AG09309 (cell line): ENCODE measurements around a stretch of chr3.

DNA sequence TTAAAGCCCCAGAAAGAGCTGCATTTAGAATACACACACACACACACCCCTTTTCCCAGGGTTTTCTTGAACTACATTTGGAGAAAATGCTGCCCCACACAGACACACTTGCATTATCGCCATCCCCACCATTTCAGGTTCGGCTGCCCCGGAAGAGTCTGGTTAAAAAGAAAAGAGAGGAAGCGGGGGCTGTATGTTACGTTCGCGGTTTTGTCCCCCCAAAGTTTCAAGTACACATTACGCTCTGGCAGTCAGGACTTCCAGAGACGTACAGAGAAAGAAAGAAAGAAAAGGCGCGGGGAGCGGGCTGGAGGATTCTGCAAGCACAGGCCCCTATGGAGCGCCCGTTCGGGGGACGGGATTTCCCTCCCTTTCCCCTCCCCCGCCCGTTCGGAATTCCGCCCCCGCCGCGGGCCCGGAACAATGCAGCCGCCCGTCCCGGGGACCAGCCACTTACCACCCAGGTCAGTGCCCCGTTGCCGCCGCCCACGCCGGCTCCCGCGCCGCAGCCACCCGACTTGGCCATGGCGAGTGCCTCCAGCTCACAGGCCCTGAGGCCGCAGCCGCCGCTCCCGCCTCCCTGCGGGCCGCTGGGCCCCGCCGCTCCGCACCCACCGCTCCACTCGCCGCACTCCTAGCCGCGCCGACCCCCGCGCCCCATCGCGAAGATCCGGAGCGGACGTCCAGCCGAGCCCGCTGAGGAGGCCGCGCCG is 779 bp downstream of the TOP2B start:
- RRBS: 2% methylated on average over 14 of the region's 64 CpGs

DNA sequence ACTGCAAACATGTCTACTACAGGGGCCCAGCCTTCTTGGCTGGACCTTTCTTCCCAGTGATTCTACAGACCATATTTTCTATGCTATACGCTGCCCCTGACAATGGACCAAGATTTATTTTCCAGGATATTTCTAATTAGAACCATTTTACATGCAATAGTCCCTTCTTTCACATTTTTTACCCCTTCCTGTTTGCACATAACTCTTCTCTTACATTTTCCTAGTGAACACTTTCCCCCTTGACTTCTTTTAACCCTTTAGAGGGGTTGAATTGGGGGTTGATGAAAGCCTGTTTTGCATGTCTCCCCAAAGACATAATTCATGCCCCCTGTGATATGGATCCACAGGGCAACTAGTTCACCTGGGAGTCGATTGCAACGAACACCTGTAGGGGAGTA is 342.1 kb downstream of the NEK10 start:
- RRBS: no CpG with 5 or more reads among the region's 3 CpGs

DNA sequence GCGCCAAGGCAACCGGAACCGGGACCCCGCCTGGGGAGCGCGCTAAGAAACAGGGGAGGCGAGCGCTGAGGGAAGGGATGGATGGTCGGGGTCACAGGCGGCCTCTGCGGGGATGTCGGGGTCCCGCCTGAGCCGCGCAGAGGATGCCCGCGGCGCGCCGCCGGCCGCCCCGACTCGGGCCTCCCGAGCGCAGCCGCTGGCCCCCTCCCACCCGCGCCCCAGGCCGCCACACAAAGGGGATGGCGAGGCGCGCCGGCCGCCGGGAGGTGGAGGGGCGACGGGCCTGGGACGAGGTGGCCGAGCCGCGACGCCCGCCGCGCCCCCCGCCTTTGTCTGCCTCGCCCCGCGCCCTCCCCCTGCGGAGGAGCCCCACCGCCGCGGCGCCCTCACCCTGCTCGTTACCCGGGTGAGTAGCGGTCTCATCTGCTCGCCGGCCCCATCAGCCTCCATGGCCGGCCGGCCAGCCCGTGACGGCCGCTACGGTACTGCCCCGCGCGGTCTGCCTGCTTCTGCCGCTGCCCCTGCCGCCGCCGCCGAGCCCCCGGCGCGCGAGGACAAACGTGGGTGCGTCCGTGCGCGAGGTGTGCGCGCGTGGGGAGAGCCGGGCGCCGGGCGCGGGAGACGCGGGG is 393 bp downstream of the SLC4A7 start:
- RRBS: 2% methylated on average over 31 of the region's 93 CpGs

DNA sequence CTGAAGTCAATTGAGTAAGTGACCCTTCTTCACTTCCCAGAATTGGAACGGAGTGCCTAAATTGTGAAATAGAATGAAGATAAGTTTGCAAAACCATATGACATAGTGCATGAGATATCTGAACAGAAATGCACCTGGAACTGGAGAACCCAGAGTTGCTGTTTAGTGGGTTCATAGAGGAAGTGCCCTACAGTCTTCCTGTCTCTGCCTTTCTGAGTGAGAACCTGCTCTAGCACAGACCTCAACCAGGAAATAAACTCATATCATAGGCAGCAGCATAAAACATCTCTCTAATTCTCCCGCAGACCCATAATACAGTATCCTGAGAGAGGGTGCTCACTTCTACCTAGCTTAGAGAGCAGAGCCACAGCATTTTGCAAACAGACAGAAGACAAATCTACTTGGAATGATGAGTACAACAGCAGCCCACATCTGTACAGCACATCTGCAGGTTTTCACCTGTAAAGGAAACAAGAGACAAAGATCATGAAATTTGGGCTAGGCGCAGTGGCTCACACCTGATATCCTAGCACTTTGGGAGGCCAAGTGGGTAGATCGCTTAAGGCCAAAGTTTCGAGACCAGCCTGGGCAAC is 82.7 kb downstream of the EOMES start:
- RRBS: no CpG with 5 or more reads among the region's 5 CpGs

DNA sequence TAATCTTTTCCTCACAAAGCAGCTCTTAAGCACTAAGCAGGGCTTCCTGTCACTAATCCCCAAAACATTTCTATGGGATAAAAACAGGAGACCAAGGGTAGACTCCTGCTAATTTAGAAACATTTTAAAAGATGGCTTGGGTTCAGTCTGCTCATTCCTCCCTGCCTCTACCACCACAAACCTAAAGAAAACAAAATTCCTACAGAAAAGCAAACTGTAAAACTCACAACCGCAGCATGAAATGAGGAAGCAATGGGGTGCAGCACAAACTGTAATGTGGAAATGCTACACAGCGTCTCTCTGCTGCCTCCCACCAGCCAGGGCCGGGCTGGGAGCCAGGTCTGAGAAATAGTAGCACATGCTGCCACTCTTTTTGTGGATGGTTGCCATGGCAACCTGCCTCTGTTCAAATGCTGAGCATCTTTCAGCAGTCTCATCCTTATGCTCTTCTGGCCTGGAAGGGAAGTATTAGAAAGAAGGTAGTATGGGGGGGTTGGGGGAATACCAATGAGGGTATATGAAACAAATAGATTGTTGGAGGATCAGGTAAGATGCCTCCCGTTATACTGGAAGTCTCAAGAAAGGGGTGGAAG is 55.4 kb downstream of the EOMES start:
- RRBS: no CpG with 5 or more reads among the region's 4 CpGs

DNA sequence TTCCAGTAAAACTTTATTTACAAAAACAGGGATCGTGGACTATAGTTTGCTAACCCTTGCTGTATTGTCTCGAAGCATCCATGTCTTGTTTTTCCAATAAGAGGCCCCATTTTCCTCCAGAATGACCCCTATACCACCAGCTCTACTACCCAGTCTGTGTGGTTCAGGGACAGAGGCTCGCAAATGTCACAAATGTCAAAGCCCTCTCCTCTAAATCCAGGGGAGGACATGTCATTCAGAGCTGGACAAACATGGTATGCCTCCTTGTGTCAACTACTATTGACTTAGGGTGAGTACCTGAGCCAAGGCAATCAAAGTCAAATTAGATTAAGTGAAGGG is 186.8 kb upstream of the EOMES start:
- RRBS: no CpG with 5 or more reads among the region's 3 CpGs

- RRBS: no CpG with 5 or more reads among the region's 1 CpG
These were observed 104.6 kb upstream of the CMC1 start for GRCh38 chr3:28136812-28137228.

DNA sequence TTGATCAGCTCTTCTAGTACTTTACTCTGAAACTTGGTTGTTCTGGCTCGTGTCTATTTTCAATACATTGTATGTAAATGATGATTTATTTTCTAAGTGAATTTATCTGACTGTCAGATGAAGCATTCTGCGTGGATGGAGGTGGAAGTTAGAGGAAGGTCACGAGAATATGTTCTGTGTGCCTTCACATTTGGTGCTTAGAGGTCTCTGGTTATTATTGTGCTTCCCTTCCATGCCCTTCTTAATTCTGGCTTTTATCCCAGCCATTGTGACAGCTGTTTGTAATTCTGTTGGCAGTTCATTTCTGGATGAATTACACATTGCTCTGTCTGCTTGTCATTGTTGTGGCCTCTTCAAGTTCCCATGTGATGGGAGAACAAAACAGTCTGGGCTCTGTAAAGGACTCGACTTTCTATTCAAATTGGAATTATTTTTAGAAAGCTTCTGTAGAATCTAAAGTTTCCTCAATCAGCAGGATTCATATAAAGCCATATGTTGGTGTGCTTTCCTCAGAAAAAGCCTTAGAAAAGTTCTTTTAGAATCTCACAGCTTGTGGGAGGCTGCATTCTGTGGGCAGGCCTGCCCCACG is 397.3 kb upstream of the AZI2 start:
- RRBS: no CpG with 5 or more reads among the region's 5 CpGs

- RRBS: no CpG with 5 or more reads among the region's 2 CpGs
These were observed 140.1 kb upstream of the RBMS3 start for GRCh38 chr3:29140757-29141210.

DNA sequence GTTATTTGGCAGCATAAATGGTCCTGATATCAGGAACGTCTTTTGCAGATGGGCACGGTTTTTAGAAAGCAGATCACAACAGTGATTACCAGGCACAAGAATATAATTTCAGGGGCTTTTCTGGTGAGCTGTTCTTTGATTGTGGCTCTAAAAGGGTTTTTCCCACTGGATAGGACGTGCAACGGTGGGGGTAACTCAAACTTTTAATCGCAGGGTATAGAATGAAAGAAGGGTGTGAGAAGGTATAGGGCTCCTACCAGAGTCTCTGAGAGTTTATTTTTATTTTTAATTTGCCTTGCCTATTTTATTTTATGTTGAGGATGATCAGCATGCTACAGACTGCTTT is 1.1 kb downstream of the RBMS3 start:
- RRBS: no CpG with 5 or more reads among the region's 5 CpGs

DNA sequence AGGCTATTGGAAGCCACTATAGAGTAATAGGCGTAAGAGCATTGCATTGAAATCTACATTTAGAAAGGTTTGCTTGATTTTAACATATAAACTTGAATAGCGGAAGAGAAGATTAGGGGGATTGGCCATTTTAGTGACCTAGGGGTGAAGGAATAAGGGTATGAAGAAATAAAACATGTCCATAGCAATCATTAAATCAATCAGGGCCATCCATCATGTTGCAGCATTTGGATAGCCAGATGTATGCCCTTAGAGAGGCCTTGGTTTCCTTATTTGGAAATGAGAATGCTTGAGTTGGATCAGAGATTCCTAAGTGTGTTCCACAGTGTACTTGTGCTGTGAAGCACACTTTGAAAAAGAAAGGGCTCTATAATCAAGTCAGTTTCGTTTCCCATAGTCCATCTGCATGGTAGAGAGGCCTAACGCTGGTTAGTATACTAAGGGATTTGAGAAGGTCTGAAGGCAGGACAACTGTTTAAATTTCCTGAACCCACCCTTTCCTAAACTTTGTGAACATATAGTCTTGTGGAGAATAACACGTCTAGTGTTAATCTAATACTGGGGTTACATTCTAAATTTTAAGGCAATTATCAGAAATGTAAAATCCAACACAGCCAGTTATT is 30.9 kb downstream of the RBMS3 start:
- RRBS: no CpG with 5 or more reads among the region's 5 CpGs

DNA sequence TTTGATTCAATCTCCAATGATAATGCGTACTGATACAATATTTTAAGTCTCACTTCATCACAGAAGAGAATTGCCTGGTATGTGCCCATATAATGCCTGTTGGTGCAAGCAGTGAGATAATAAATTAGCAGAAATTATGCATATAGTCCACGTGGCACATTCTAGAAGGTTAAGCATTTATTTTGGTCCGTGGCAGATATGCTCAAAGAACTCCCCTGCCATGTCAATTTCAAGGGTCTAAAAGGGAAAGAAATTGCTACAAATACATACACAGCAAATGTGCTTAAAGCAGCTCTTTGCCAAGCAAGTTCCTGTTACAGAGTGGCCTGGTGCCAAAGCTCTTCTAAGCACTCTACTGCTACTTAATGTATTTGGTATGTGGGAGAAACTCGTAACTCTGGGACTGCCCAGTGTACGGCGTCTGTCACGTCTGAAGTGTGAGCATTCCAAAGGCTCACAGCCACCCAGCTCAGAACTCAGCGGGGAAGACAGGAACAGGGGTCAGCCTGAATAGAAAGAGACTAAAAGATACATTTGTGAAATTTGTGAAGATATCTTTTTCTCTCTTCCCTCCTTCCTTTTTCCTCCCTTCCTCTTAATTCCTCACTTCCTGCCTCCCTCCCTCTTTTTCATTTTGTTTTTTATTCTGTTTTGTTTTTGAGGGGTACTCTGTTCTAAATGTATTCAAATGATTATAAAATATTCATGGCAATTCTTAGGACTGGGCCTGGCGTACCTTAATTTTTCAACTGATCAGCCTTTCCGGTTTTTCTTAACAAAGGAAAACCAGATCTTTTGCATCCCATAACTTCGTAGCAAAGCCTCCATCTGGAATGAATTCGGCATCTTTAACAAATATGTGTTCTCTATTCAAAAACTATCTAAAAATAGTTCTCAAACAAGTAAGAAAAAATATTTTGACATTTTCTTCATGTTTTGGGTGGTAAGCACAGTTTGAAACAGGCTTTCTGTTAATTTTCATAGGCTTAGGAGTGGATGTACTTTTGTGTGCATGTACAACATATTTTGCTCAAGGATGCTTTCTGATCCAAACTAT is 54.7 kb downstream of the RBMS3 start:
- RRBS: no CpG with 5 or more reads among the region's 12 CpGs

GRCh38 chr3:29381621-29382157 is 100.8 kb downstream of the RBMS3 start:
- RRBS: no CpG with 5 or more reads among the region's 1 CpG

DNA sequence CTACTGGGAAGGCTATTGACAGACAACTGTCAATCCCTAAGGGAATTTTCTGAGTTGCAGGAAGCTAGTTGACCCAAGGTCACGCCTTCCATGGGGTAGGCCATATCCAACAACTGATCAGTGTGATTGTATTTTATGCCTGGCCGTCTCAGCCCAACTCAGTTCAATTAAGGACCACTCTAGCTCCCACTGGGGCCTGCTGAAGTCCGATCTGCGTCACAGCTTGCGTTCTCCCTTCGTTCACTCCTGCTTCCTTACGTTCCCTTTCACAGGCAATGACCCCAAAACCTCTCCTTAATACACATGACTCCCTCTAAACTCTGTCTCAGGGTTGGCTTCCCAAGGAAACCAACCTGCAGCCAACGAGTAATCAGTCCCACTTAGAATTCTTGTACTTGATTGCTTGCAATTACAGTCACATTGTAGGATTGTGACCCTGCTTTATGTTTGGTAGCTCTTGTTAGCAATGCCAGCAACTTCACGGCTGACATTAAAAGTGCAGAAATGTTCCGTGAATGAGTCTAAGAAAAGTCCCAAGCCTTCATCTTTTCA is 428.1 kb downstream of the RBMS3 start:
- RRBS: no CpG with 5 or more reads among the region's 10 CpGs

- RRBS: no CpG with 5 or more reads among the region's 8 CpGs
These were observed 611.6 kb upstream of the TGFBR2 start for GRCh38 chr3:29994841-29995212.

DNA sequence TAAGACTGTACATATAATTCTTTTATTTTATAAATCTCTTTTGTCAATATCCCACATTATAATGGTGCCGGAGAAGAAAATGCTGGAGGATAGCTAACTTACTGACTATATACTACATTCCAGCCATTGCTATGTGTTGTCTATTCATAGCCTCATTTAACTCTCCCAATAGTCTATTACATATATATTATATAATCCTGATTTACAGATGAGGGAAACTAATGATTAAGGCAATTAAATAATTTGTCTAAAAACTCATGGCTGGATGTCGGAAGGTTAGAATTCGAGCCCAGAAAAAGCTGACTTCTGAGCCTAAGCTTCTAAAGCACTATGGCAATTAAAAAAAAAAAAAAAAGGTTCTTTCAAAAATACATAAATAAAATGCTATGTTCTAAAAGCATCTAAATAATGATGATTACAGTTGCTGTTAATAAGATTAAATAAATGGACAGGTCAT is 318.4 kb upstream of the TGFBR2 start:
- RRBS: no CpG with 5 or more reads among the region's 3 CpGs

- RRBS: no CpG with 5 or more reads among the region's 1 CpG
These were observed 252.2 kb upstream of the TGFBR2 start for GRCh38 chr3:30354189-30354563.

DNA sequence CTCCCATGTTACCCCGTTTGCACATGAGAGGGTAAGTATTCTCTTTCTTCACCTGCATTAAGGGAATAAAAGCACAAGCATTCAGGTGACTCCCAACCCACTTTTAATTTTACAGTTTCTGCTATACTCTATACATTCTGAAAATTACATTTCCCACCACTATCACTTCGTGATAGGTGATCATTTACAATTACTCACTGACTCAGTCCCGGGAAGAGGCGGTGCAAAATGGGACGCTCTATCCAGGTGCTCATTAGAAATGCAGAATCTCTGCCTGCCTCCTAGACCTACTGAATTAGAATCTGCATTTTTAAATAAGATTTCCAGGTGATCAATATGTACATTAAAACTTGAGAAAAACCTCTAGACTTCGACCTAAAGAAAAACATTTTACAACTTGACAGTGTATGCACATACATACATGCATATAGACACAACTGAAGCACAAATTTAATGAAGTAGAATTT is 691 bp upstream of the TGFBR2 start:
- RRBS: no CpG with 5 or more reads among the region's 6 CpGs

GRCh38 chr3:30631239-30631926 is 25.0 kb downstream of the TGFBR2 start:
- RRBS: no CpG with 5 or more reads among the region's 7 CpGs

DNA sequence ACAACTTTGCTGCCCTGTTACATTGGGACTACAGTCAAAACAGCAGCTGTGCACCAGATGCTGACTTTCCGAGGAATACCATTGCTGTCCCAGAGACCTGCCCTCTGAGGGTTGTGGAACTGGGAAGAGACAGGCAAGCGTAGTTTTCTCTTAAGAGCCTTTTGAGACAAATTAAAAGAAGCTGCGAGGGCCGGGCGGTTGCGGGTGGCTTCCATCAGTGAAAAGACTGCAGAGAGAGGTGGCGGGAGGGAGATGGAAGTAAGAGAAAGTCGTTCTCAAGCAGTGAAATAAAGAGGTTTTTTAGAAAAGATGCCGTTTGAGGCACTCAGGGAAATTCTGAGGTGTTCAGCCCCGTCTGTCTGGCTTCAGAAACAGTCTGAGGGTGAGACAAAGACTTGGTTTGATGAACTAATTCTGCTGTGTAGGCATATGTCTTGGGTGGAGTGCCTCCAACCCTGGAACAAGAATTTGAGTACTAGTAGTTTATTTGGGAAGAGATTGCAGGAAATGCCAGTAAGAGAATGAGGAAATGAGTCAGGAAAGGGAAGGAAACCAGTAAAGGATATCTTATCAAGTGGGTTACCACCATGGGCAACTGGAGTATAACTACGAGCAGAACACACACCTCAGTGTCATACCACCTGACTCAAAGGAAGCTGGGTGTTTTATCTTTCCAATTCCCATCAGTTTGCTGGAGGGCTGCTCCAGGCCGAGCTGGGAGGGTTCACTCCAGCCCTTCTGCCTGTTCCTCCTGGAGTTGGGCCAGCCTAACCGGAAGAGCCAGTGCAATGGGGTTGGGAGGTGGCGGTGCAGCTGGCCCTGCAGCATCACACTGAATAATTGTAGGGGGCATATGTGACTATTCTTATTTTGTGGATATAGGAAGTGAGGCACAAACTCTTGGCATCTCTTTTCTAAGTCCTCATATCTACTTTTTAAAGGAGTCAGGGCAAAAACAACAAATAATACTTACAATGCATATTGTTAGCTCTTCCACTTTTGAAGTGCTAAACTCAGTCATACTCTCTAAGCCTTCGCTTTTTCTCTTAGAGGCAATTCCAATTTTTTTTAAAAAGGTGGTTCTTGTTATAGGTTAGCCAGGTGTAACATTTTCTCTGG is 75.3 kb downstream of the TGFBR2 start:
- RRBS: no CpG with 5 or more reads among the region's 15 CpGs